Retinal pigment epithelial cell (primary cell): ENCODE measurements around the genes FAM47B, DYNLT3 and SYTL5.

GRCh38 chrX:34942738-34942937 lies at the start of gene FAM47B:
TSS of gene FAM47B (plus strand) at chrX:34942796.
- RRBS, result no CpG with 5 or more reads among the region's 10 CpGs

DNA sequence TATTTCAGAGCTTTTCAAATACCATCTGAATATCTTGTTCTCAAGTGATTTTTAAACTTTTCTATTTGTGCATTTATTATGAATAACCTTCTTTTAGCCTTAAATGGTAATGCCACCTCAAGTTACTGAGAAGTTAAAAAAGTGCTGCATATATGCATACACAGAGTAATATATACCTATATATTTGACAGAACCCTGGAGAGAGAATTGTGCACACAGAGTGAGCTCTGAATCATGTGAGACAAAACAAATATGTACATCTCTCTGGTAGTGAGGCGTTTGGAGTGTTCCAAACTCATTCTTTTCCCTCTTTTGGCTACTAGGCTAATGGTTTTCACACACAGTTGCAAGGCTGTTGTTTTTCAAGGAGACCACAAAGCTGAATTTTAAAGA lies 46.0 kb downstream of the CFAP47 start:
- RRBS, result no CpG with 5 or more reads among the region's 1 CpG

DNA sequence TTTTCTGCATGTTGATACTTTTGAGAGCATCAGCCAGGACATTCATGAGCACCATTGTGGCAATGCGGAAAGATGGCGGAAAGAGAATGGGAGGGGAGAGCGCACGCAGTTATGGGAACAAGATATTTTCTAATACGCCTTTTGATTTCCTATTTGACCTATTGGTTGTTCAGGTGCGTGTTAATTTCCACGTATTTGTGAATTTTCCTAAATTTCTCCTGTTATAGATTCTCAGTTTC lies 455.5 kb downstream of the CFAP47 start:
- RRBS, result no CpG with 5 or more reads among the region's 7 CpGs

DNA sequence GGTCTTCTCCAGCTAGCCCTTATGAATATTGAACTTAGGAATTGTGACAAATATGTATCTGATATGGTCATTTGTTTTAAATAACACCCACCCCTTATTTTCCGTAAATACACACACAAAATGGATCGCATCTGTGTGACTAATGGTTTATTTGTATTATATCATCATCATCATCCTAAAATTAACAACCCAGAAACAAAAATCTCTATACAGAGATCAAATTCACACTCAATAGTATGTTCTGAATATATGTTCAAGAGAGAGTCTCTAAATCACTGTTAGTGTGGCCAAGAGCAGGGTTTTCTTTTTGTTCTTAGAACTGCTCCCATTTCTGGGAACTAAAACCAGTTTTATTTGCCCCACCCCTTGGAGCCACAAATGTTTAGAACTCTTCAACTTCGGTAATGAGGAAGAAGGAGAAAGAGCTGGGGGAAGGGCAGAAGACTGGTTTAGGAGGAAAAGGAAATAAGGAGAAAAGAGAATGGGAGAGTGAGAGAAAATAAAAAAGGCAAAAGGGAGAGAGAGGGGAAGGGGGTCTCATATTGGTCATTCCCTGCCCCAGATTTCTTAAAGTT lies 32.2 kb downstream of the CYBB start:
- RRBS, result no CpG with 5 or more reads among the region's 3 CpGs

DNA sequence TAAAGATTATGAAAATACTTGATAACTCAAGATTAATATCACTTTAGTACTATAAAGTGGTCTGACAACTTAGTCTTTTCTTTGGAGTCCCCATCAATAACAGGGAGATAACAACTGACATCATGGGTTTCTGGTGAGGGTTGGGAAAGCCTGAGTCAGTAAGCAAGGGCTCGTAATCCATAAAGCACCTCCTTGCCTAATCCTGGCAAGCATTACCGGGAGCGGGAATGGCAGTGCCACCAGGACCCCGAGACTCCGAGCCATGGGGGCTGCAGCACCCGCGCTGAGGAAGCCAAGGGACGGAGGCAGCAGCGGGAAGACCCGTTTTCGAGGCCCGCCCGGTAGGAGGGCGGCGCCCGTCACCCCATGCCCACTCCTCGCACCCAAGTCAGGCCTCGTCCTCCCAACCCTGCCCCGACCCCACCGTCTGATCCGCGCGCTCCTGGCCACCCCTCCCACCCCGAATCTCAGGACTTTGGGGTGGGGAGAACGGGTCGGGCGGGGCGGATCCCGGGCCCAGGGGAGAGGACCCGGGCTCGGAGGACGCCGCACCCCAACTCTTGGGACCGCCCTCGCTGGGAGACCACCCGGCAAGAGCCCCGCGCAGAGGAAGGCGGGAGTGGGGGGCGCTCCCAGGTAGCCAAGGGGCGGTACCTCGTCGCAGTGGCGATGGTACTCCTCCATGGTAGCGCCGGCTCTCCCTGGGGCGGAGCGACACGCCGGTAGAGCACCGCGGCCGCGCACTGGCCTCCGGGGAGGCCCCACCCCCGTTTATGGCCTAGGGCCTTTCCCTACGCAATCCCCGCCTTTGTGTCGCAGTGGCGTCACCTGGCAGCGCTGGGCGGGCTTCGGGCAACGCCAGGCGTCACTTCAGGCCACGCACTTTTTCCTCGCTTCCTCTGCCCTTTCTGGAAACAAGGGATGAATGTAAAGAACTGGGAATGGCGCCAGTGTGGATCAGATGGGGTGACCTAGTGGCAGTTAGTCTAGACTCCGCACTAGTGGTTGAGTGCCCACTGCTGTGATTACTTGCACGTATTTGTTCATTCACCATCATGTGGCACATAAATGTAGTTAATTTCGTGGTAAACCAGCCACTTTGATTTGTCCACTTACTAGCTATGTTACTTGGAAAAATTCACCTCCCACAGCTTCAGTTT lies at the start of gene DYNLT3:
DYNLT3 (minus strand) TSS at position 745 of the 1,160 bp plus-strand sequence.
- RRBS, result 15% methylated on average over 14 of the region's 71 CpGs

DNA sequence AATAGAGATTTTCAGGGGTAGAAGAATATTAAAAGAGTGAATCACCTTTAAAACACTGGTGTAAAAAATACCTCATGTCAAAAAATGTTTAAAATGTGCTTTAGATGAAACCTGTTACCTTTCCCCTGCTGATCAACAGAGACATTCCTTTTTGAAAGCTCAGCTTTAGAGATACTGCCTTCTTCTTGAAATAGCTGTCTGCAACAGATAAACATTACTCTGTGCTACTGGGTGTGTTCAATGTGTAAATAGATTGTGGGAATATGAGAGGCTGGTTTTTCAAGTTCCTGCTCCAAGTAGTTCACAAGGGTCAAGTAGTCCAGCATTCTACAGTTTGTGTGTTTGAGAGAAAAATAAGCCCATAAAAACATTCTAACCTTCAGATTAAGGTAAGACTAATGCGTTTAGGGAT lies at the start of gene SYTL5:
SYTL5 (plus strand) TSS at position 274 of the 412 bp plus-strand sequence.
- RRBS, result no CpG with 5 or more reads among the region's 1 CpG

DNA sequence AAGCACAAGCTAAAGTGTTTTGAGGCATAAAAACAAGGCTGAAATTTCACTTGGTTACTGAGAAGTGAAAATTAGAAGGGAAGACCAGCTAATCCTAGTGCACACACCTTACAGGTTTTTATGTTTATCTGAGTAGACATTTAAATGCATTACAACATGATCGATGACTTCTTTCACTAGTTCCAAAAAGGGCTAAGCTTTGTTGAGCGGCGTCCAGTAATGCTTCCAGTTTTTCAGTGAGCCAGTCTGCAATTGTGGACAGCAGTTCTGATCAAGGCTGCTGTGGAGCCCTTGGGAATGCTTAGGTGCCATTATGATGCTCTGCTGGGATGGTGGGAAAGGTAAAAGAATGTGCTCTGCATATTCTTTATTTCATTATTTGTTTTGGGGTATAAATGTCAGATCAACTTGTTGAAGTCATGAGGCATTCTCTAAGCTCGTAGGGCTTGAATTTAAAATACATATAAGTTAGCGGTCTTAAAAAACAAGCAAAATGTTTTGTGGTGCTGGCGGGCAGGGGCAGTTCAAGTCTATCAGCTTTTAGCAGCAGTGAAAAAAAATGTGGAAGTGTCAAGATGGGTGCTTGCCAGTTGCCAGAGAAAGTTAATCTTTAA lies 5.6 kb downstream of the MID1IP1 start:
- RRBS, result no CpG with 5 or more reads among the region's 6 CpGs

DNA sequence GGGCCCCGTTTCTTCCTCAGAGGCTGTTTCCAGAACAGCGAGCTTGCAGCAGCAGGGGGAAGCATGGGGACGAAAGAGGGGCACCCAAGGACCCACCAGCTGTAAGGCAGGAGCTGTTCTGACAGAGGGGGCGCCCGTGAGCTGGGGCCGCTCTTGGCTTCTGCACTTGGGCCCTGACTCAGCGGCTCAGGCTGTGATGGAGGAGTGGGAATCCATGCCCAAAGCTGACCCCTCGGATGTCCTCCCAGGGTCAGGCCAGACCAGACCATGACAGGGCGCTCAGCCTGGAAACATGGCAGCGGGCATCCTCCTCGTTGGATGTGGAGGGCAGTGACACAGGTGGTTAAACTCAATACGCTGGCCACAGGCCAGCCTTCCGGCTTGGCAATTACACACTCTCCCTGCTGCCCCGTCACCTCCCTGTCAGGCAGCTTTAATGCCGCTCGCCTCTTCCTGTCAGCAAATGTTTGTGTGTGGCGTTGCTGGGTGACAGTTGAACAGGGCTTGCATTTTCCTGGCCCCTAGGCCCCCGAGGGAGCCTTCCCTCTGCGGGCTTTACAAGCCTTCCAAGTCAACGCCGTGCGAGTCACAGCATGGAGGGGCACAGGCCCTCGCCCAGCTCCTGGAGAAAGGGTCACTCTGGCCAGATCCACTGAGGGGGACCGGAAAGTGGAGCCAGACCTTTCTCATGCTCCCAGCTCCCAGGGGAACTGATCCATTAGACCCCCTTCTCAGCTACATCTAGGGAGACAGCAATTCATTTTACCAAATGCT lies 620.1 kb downstream of the BCOR start:
- RRBS, result no CpG with 5 or more reads among the region's 24 CpGs

- RRBS, result no CpG with 5 or more reads among the region's 17 CpGs
These were observed 452.2 kb downstream of the BCOR start for GRCh38 chrX:39645409-39646052.

DNA sequence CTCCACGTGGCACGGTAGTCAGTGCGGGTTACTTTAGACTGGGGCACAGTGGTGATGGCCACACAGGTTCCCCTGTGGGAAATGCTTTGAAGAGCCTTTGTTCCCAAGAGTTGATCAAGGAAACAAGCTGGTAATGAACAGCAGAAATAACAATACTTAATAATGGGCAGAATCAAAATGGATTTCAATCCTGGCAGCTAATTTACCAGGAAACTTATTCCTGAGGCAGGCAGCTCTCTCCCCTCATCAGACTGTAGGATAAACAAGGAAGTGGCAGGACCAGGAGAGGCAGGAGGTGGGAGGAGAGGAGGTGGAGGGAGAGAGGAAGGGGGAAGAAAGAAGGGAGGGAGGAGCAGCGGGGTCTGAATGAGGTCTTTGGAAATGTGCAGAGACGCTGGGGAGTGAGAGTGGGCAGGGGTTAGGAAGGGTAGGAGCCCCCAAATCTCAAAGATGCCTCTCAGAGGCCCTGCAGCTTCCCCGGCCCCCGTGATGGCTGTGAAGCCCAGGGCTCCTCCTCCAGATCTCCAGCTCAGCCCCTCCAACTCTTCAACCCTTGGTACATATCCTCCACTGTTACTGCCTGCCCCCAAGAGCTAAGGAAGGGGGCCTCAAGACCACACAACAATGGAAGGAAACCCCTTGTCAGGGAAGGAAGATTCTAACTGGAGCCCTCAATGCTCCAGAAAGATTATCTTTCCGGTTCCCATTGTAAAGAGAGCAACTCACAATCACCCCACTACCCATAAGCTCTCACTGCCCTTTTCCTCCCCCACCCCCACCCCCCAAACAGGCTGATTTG lies 231.4 kb downstream of the BCOR start:
- RRBS, result no CpG with 5 or more reads among the region's 8 CpGs

GRCh38 chrX:39905380-39906080 lies 192.2 kb downstream of the BCOR start:
- RRBS, result no CpG with 5 or more reads among the region's 25 CpGs

GRCh38 chrX:40083231-40083921 lies 14.4 kb downstream of the BCOR start:
- RRBS, result 6% methylated on average over 13 of the region's 55 CpGs

DNA sequence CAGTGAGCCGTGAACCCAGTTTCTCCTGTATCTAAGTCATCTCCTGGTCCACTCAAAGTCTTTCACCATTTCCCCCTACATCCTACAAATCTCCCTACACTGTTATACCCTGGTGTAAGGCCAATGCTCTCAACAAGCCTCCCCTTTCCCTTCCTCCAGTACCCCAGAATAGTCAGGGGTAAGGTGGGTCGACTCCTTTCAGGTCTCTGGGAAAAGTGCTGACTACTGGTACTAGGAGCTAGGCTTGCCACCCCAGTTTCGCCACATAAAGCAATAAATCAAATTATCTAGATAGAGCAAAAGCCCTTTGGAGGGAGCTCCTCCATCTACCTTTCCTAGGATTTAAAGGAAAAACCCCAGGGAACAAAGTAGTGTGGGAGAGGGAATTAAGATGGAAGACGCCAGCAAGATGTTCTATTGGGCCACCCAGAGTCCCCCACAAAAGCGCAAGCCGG lies 8.2 kb downstream of the BCOR start:
- RRBS, result no CpG with 5 or more reads among the region's 6 CpGs

DNA sequence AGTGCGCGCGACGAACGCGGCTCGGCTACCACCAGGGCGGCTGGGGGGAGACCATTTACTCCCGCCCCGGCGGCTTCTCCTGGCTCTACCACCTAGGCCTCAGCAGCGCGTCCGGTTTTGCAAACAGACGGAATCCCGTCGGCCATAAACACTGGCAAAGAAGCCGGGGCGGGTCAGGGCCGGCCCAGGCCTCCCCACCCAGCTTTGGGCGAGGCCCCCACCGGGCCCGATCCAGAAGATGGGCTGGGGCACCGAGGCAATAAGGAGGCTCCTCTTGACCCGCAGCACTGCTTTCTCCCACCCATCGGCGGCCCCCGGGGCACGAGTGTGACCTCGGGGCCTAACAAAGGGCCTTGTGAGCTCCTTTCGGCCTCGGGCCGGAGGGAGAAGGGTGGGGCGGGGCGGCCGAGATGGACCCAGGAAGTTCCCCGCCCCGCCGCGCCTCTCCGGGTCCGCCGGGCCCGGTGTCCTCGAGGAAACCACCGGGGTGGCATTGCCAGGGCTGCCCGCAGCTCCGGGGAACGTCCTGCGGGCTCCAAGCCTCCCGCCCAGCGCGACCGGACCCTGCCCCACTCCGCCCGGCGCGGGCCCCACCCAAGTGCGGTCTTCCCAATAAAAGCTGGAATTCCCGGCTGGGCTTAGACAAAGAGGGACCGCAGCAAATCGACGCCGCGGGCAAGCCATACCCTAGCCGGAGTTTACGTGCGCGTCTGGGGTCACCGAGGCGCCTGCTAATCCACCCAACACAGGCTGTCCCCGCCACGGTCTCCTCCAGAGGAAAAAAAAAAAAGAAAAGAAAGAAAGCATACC lies 5.9 kb downstream of the BCOR start:
- RRBS, result 19% methylated on average over 53 of the region's 73 CpGs

DNA sequence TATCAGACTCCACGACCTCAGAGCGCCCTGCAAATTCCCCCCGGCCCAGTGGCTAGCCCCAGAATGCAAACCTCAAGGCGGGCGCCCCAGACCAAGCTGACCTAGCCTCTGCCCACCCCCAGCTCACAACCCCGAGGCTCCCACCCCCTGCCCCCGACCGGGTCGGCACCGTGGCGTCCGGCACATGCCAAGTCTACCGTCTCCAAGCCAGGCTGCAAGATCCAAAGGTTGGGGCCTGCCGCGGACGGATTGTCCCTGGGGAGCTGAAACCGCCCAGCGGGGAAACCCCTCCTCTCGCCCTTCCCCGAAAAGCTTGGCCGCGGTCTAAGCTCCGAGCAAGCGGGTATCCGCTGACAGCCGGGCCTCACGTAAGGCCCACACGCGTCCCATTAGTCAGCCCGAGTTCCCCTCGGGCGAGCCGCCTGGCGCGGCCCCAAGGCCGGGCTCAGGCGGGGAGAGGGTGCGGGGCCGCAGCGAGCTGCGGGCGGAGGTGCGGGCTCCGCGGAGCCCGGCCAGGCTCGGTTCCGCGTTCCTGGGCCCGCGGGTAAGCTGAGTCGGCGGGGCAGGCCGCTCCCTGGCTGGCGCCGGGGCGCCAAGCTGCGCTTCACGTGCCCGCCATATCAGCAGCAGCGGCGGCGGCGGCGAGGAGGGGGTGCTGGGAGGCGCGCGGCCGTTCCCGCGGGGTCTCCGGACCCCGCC lies 6.9 kb upstream of the BCOR start:
- RRBS, result 3% methylated on average over 44 of the region's 73 CpGs

GRCh38 chrX:40262717-40263693 lies 165.2 kb upstream of the BCOR start:
- RRBS, result no CpG with 5 or more reads among the region's 11 CpGs

GRCh38 chrX:40273296-40273748 lies 175.6 kb upstream of the BCOR start:
- RRBS, result no CpG with 5 or more reads among the region's 9 CpGs

DNA sequence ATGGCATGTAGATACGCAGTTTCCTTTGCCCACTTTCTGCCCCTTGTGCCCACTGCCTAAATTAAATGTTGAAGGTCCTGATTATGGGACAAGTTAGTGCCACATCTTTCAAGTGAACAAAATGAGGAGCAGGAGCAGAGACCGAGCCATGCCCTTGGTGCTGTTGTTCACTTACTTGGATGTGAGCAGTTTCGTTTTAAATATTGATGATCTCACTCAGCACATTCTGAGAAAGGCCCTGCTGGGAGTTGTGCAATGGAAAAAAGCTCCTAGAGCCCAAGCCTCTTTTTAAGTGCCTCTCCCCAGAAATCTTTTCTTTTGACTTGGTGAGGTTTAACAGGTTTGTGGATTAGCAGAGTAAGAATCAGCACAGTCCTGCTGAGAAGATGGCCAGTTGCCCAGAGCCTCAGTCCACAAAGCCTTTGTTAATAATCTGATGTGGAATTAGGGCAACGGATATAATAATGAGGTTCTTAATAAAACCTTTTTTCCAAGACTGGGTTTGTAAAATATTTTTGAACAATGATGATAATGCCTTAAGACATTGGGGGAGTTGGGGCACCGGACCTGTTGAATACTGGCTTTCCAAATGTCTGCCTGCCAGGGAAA lies 157.5 kb upstream of the ATP6AP2 start:
- RRBS, result no CpG with 5 or more reads among the region's 5 CpGs

GRCh38 chrX:40473927-40474771 lies 106.6 kb upstream of the ATP6AP2 start:
- RRBS, result no CpG with 5 or more reads among the region's 20 CpGs